RPMI7951 (cell line): ENCODE results near the gene CCDC181.

- RAMPAGE, long total RNA = no peak
Measured at GRCh38 chr1:169124557-169125302, 18.2 kb downstream of the ATP1B1 start.

GRCh38 chr1:169427329-169427681 is at the start of gene CCDC181:
TSS of gene CCDC181 (minus strand) at chr1:169427474.
- RAMPAGE, long total RNA = no peak

DNA sequence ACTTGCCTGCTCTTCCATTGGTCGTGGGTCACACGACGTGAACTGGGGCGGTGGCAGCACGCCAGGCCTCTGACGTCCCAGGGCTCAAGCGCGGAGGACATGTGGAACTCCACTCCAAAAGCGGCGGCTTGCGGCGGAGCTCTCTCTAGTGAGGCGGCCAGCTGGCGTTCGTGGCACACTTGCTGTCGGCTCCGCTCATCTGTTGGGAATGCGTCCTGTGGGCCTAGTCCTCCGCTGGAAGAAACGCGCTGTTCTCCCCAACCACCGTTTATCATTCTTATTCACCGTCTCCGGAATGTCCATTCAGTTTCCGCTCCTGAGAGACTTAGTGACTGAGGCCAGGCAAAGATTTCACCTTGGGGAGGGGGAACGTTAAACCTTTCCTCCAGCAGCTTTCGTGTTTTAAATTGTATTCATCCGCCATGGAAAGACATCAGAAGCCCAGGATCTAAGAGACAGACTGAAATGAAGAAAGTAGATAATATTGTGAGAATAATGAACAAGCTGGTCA is 358 bp upstream of the SLC19A2 start:
- RAMPAGE, long total RNA = no peak

GRCh38 chr1:169680259-169681148 is 30.9 kb downstream of the SELL start:
- RAMPAGE, long total RNA = no peak

GRCh38 chr1:170531096-170531904 is 666 bp upstream of the GORAB start:
- RAMPAGE, long total RNA = no peak

DNA sequence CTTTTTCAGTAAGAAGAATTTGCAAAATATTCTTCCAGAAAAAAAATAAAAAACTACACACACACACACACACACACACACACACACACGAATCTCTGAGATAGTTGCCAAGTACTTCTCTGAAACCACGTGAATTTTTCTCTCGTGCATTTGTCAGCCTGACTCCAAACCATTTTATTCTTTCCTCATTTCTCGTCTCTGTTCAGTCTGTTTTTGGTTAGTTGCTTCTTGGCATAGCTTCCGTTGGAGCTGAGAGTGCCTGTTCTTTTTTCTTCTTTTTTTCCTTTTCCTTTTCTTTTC is 55.0 kb downstream of the GORAB start:
- RAMPAGE, long total RNA = no peak

- RAMPAGE, long total RNA = no peak
Measured at GRCh38 chr1:170886350-170886888, 48.9 kb upstream of the MROH9 start.

DNA sequence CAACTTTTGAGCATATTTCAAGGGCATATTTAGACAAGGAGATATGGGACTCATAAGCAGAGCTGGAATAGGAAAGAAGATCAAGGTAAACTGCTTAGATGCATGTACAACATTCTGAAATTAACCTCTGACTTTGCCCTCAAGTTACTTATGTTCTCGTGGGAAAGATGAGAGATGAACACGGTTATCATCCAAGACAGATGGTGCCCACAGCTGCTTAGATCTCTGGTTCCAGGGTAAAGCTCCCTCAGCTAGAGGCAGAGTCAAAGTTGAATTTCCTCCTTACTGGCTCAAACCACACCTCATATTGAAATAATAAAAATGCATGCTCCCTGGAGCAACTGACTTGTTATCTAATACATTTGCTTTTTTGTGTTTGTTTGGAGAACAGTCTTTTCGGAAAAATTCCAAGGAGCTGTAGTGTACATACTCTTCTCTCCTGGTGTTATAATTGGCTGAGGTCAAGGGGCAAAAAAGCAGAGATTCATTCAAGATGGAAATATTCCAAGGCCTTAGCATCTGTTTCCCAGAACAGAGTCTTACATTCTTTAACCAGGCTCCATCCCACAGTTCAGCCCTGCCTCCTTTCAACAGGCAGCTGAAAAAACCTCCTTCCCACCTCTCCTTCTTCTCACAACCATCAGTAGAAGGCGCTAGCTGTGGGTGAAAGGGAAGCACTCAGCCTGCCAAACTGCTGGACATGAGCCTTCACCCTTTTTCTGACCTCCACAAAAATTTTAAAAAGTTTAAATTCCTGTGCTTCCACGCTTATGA is 43.6 kb upstream of the FMO2 start:
- RAMPAGE, long total RNA = no peak

DNA sequence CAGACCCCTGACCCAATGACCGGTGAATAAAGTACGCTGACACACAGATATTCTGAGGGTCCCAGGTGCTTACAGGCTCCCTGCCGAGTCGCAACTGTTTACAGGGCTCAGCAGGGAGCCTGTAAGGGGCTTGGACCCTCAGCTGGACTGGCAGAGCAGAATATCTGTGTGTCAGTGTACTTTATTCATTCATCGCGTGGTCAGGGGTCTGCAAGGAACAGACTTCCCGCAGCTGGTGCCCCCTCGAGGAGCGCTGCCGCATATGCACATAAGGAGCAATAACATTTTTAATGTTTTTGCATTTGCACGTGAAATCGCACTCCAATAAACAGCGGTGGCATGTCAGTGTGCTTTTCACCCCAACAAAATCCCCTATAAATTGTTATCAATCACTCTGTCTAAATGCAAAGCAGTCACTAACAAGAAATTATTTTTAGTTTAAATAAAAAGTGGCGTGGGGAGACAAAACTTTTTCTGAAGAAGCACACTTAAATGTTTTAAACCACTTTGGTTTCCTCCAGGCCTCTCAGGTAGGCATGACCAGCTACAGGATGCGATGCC is 3.4 kb downstream of the FMO1 start:
- RAMPAGE, long total RNA = no peak

DNA sequence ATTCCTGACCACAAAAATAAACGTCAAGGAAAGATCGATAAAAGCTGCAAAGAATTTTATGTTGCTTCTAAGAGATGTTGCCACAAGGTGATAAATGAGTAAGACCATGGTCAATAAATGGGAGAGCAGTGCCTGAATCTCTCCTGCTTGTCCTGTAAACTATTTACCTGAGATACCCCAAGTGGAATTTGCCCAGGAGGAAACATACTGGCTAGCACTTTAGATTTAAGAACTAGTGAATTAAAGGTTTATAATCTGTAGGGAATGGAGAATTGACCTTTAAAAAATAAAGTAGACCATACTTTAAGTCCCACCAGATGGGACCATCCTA is 70.9 kb downstream of the FMO4 start:
- RAMPAGE, long total RNA = no peak

- RAMPAGE, long total RNA = no peak
Measured at GRCh38 chr1:171484848-171485235, 488 bp upstream of the PRRC2C start.

- RAMPAGE, long total RNA = no peak
Measured at GRCh38 chr1:171485875-171486592, 704 bp downstream of the PRRC2C start.

GRCh38 chr1:171486593-171486792 is 1.2 kb downstream of the PRRC2C start:
- RAMPAGE, long total RNA = no peak

DNA sequence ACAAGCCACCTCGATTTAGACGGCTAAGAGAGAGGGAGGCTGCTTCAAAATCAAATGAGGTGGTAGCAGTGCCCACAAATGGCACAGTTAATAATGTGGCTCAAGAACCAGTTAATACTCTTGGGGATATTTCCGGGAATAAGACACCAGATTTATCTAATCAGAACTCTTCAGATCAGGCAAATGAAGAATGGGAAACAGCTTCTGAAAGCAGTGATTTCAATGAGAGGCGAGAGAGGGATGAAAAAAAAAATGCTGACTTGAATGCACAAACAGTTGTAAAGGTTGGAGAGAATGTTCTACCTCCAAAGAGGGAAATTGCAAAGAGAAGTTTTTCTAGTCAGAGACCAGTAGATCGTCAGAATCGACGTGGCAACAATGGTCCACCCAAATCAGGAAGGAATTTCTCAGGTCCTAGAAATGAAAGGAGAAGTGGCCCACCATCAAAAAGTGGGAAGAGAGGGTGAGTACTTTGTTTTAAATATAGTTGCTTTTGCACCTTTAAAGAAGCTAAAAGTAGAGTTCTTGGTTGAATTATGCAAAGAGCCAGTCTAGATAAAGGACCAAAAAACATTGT is 56.5 kb downstream of the PRRC2C start:
- RAMPAGE, long total RNA = no peak

DNA sequence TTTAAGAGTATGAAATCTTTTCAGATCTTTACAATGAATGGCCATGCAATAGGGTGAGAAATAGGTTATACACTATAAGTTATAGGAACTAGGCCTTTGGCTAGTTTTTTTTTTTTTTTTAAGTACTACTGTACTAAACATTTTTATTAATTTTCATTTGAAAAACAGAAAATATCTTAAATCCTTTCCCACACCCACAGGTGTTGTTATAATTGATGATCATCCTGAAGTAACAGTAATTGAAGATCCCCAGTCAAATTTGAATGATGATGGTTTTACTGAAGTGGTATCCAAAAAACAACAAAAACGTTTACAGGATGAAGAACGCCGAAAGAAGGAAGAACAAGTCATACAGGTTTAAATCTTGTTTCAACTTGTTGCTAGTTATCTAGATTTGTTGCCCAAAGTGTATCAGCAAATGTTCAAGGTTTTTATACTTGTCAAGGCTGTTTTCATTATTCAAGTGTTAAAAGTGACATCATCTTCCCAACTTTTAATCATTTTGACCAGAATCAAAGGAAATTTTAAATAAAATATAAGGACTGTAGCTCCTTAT is 64.6 kb downstream of the PRRC2C start:
- RAMPAGE, long total RNA = no peak

DNA sequence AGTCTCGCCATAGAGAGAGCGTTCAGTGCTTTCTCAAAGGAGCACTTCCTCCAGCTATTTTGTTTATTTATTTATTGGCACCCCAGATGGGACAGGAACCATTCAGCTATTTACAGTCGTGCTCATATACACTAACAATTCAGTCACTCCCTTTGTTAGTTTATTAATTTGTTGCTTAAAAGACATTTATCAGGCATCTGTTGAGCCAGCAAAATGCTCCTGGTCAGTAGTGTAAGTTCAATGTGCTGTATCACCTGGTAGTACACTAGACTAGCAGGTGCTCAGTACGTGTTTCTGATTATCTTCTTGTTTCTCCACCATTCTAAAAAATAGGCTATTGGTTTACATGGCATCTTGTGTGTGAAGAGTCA is 156.2 kb downstream of the DNM3 start:
- RAMPAGE, long total RNA = no peak

DNA sequence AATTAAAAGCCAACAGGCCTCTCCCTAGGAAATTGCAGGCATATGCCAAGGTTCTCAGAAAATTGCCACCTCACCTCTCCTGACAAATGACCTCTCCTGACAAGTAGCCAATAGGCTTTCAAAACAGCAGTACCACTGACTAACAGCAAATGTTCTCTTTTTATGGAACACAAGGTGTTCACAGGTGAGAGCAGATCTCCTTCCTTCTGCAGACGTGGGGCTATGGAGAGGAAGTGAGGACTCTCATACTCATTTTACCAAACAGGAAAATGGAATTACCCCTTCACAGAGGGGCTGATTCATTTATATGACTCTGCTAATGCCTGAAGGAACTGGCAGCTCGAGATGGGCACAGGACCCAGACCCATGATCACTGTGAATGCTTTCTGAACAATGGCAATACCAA is 32.7 kb upstream of the SUCO start:
- RAMPAGE, long total RNA = no peak

DNA sequence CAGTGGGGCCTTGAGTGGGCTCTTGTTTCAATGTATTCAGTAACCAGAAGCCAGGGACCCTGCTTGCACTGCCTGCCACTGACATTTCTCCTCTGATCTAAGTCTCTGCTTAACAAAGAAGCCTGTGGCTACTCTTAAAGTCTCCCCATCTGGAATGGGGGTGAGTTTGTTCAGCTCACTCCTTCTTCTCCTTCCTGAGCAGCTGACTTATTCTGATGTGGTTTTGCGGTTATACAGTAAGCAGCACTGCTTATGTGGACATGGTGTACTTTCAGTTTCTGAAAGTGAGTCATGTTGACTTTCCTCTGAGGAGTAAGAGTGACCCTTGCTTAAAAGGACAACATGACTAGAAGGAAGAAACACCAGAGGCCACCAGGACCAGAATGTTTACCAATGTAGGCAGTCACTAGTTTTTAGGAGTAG is 87.4 kb downstream of the FASLG start:
- RAMPAGE, long total RNA = no peak

DNA sequence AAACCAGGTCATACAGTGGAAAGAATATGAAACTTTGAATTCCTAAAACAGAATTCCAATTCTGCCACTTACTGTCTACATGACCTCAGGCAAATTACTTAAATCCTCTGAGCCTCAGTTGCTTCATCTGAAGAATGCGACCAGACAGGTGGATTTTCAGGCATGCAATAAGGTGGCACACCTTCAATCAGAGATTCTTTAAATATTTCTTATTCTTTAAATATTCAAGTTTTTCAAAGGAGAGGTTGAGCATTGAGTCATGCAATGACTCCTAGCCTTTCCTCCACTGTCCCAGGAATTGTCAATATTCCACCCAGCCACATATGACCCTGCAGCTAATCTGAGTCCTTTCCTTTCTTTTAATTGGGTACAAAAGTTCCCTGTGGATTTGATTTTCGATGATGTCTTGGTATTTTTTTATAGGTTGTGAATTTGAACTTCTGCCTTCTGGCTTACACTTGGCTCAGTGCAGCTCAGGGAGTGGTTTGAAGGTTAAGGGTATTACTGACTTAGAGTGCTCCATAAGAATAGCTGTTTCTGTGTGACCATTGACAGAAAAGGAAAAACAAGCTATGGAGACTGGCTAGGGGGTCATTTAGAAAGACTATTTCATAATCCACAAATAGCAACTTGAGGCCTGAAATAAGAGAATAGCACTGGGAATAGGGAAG is 52.2 kb upstream of the PRDX6 start:
- RAMPAGE, long total RNA = no peak

DNA sequence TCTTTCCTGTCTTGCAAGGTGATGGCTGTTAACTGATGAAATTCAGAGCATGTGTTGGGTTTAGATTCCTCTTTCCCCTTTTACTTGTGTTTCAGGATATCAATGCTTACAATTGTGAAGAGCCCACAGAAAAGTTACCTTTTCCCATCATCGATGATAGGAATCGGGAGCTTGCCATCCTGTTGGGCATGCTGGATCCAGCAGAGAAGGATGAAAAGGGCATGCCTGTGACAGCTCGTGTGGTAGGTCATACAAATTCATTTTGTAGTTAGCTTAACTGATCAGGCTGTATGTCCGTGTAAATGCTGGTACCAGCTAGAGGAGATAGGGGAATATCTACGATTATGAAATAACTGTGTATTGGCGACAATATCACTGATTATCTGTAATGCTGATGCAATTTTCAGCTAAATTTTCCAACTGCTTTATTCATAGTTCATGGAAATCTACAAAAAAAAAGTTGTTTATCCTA is 8.2 kb downstream of the PRDX6 start:
- RAMPAGE, long total RNA = no peak